NCI-H460 (cell line): Measurements from ENCODE around the genes BRD8 and PAIP2.

DNA sequence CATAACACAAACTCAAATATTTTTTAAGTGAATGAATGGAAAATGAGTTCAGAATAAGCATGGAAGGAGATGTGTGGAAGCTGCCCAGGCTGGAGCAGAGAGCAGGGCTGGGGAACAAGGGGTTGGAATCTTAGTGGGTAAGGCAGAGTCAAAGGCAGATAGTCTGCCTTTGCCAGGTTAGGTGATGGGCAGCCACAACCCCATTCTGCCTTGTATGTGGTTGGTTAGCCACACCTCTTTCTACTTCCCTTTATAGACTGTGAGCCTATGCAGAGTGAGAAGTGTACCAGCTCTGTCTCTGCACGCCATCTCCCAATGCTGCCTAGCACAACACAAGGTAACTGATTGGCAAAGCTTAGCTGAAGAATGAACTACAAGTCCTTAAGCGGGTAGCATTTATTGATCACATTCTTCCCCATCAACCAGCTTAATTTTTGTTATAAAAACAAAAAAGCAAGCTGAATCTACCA is 69.7 kb downstream of the KLHL3 start:
RAMPAGE:
- cytosol, long total RNA = no peak
- long total RNA = no peak
- nucleus, long total RNA = no peak

DNA sequence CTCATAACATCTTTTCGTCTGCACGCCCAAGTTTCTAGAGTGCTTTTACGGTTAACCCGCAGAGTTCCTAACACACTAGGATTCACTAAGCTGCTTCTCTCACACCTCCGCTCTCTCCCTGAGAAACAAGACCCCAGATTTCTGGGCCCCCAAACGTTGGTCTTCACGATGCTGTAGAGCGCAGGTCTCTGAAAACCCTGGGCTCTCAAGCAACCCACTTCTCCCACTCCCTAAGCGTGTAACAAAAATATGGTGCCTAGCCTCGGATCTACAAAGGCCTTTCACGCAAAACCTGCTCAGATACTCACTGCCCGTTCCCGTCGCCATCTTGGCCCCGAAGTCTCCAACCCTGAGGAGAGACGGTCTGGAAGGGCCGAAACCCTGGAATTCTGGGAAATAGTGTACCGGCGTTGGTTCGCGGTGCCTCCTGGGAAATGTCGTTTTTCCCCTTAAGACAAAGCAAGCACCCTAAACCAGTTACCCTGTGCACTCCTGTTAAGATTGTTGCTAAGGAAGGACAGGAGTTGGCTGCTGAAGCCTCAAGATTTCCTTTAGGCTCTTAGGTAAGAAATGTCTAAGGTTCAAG is at the start of gene BRD8:
TSS of gene BRD8 (minus strand) at position 343 of the 586 bp plus-strand sequence.
RAMPAGE:
- cytosol, long total RNA = start-site peak on the minus strand centred at position 355 of the sequence, 41 bp wide, 1,711 and 671 reads in 2 replicates
- long total RNA = start-site peak on the minus strand centred at position 351 of the sequence, 21 bp wide, 633 and 912 reads in 2 replicates
- nucleus, long total RNA = start-site peak on the minus strand centred at position 340 of the sequence, 11 bp wide, 2,831 and 1,671 reads in 2 replicates

DNA sequence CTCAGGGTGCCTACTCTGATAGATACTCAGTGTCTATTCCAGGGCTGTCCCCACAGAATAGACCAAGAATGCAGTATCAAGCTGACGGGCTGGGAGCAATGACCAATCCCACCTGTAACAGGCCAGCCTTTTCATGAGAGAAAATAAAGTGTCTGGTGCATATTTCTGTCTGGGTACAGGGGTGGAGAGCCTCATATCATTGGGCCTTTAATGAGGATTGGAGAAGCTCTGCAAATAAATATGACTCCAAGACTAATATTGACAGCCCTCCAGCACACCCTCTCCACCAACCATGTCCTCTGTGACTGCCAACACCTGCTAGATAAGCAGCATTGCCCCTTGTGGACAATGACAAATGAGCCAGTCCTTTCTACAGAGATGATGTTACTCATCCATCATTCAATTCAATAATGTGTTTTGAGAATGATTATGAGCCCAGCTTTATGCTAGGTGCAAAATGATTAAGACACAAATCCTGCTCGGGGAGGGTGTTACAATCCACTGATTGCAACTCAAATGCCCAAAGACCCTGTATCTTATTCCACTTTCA is 2.0 kb upstream of the GFRA3 start:
RAMPAGE:
- cytosol, long total RNA = no peak
- long total RNA = no peak
- nucleus, long total RNA = no peak

RAMPAGE:
- cytosol, long total RNA = no peak
- long total RNA = no peak
- nucleus, long total RNA = no peak
Measured at GRCh38 chr5:138369577-138370247, 17.2 kb downstream of the KDM3B start.

DNA sequence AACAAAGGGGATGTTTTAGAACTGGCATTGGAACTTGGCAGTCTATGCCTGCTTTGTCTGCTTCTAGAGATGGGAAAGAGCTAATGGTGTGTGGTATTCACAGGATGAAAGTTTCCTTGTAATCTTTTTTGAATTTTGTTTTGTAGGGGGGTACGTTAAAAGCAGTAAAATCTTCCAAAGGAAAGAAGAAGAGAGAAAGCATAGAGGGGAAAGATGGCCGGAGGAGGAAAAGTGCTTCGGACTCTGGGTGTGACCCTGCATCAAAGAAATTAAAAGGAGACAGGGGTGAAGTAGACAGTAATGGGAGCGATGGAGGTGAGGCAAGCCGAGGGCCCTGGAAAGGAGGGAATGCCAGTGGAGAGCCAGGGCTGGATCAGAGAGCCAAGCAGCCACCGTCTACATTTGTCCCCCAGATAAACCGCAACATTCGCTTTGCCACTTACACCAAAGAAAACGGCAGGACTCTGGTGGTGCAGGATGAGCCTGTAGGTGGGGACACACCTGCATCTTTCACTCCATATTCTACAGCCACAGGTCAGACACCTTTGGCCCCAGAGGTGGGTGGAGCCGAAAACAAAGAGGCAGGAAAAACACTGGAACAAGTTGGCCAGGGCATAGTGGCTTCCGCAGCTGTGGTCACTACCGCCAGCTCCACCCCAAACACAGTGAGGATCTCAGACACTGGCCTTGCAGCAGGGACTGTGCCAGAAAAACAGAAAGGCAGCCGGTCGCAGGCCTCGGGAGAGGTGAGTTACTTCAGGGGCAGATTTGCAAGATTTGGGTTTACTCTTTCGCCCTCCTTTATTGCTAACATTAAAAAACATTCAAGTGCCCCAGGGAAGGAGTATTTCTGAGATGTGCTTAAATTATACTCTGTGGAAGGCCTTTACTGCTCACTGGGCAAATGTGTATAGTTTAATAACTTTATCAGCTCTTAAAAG is 33.7 kb downstream of the KDM3B start:
RAMPAGE:
- cytosol, long total RNA = no peak
- long total RNA = no peak
- nucleus, long total RNA = no peak

RAMPAGE:
- cytosol, long total RNA = no peak
- long total RNA = no peak
- nucleus, long total RNA = no peak
Measured at GRCh38 chr5:138436176-138437120, 2.4 kb upstream of the REEP2 start.

DNA sequence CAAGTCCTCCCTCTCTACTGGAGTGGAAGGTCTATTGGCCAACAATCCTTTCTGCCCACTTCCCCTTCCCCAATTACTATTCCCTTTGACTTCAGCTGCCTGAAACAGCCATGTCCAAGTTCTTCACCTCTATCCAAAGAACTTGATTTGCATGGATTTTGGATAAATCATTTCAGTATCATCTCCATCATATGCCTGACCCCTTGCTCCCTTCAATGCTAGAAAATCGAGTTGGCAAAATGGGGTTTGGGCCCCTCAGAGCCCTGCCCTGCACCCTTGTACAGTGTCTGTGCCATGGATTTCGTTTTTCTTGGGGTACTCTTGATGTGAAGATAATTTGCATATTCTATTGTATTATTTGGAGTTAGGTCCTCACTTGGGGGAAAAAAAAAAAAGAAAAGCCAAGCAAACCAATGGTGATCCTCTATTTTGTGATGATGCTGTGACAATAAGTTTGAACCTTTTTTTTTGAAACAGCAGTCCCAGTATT is 3.0 kb downstream of the EGR1 start:
RAMPAGE:
- cytosol, long total RNA = no peak
- long total RNA = no peak
- nucleus, long total RNA = no peak

RAMPAGE:
- cytosol, long total RNA = no peak
- long total RNA = no peak
- nucleus, long total RNA = no peak
Measured at GRCh38 chr5:138517207-138517857, 25.7 kb downstream of the ETF1 start.

RAMPAGE:
- cytosol, long total RNA = no peak
- long total RNA = no peak
- nucleus, long total RNA = no peak
Measured at GRCh38 chr5:138536245-138536572, 6.8 kb downstream of the ETF1 start.

RAMPAGE:
- cytosol, long total RNA = no peak
- long total RNA = no peak
- nucleus, long total RNA = no peak
Measured at GRCh38 chr5:138564251-138565142, 10.7 kb downstream of the HSPA9 start.

RAMPAGE:
- cytosol, long total RNA = no peak
- long total RNA = no peak
- nucleus, long total RNA = no peak
Measured at GRCh38 chr5:138611254-138611995, 36.2 kb upstream of the HSPA9 start.

GRCh38 chr5:138668350-138668963 is 84.8 kb upstream of the CTNNA1 start:
RAMPAGE:
- cytosol, long total RNA = no peak
- long total RNA = no peak
- nucleus, long total RNA = no peak

DNA sequence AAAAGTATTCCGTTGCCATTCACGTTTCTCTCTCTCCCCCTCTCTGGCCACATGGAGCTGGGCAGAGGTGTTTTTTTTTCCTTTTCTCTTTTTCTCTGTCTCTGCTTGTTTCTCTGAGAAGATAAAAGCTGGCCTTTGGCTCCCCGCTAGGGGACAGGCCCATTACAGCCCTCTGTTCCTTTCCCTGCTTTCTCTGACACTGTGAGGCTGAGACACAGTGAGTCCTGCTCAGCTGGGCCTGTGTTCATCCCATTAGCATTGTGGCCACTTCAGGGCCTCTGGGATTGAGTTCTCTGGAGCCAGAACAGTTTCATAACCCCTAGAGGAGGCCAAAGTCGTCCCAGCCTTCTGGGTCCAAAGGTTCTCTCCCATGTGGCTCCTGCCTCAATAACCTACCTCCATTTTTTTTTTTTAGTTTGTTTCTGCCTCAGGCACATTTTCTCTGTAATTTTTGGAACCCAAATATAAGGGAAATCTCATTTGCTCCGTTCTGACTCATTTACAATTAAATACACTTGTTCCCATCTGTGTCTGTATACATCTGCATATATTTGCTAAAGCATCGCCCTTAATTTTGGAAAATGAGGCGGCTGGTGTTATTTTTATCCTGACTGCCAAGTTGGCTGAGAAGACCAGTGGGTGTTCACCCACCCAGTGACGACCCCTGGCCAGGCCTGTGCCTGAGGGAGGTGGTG is 27.4 kb upstream of the CTNNA1 start:
RAMPAGE:
- cytosol, long total RNA = no peak
- long total RNA = no peak
- nucleus, long total RNA = no peak

DNA sequence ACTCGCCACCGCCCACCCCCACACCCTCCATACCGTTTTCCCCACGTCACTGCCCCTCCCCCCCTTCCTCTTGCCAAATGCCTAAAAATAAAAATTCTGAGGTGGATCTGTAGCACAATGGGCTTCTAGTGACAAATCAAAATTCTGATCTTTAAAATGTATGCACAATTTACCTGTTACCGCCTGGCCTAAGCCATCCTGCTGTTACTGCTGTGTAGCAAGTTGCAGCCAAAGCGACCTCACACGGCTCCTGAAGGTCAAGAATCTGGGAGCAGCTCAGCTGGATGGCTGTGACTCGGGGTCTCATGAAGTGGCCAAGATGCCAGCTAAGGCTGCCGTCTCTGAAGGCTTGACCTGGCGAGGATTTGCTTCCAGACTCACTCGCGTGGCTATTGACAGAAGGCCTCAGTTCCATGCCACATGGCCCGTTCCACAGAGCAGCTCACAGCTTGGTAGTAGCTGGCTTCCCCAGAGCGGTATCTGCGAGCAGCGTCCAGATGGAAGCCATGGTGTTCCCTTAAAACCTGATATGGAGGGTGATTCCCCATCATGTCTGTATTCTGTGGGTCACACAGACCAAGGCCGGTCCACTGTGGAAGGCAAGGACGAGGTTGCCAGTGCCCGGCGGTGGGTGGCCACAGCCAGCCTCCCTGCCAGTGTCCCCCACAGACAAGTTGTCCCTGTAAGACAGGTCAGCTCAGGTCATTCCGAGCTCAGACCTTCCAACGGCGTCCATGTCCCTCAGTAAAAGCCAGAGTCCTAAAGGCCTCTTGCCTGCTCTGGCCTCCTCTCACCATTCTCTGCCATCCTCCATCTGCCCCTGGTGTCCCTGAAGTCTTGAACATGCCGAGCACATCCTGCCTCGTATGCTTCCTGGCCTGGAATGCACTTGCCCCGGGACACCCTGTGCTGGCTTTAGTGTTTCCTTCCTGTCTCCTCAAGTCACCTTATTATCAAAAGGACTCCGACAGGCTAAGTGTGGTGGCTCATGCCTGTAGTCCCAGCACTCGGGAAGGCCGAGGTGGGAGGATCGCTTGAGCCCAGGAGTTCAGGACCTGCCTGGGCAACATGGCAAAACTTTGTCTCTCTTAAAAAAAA is 61.1 kb upstream of the LRRTM2 start:
RAMPAGE:
- cytosol, long total RNA = no peak
- long total RNA = no peak
- nucleus, long total RNA = no peak

GRCh38 chr5:139111338-139111874 is 86.8 kb downstream of the SIL1 start:
RAMPAGE:
- cytosol, long total RNA = no peak
- long total RNA = no peak
- nucleus, long total RNA = no peak

GRCh38 chr5:139262520-139263214 is 30.9 kb upstream of the MATR3 start:
RAMPAGE:
- cytosol, long total RNA = no peak
- long total RNA = no peak
- nucleus, long total RNA = no peak

GRCh38 chr5:139315401-139316288 is 22.1 kb downstream of the MATR3 start:
RAMPAGE:
- cytosol, long total RNA = no peak
- long total RNA = no peak
- nucleus, long total RNA = no peak

DNA sequence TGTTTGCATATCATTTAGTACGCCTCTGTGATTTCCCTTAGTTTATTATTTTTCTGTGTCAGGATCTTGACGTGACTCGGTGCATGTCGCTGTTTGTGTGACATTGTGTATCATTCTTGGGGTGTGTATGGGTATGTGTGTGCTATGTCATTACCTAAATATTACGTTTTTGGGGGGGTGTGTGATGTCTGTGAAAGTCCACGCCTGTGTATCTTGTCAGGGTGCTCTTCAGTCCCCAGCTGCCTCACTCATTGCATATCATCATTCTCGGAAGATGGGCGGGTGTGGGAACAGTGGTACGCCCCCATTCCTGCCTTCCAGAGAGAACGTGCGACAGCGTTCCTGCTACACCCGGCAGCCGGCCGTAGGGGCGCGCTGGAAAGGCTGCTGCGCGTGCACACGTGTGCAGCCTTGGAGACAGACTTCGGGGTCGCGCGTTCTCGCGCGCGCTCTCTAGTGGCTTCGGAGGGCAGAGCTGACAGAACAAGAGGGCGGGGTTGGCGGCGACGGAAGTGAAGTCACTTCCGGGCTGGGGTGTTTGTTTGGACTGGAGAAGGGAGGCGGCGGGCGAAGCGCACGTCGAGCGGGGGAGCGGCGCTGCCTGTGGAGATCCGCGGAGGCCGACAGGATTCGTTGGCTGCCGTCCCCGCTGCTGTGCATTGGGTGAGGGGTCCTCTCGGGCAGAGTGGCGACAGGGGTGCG is at the start of gene PAIP2:
TSS of gene PAIP2 (plus strand) at position 537 of the 702 bp plus-strand sequence.
RAMPAGE:
- cytosol, long total RNA = start-site peak on the plus strand centred at position 569 of the sequence, 75 bp wide, 3,753 and 3,300 reads in 2 replicates
- long total RNA = start-site peak on the plus strand centred at position 574 of the sequence, 72 bp wide, 2,753 and 6,878 reads in 2 replicates
- nucleus, long total RNA = start-site peak on the plus strand centred at position 567 of the sequence, 52 bp wide, 3,153 and 1,338 reads in 2 replicates

RAMPAGE:
- cytosol, long total RNA = no peak
- long total RNA = no peak
- nucleus, long total RNA = no peak
Measured at GRCh38 chr5:139357222-139357860, 15.7 kb downstream of the PAIP2 start.

DNA sequence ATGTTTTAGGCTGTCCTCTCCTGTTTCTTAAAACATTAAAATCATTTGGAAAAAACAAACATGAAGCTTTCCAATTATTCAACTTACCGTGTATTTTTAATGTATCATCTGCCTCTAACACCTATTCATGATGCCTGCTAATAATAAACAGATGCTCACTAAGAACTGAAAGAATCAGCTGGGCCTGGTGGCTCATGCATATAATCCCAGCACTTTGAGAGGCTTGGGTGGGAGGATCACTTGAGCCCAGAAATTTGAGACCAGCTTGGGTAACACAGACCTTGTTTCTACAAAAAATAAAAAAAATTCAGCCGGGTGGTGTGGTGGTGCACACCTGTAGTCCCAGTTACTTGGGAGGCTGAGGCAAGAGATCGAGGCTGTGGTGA is 19.8 kb downstream of the SLC23A1 start:
RAMPAGE:
- cytosol, long total RNA = no peak
- long total RNA = no peak
- nucleus, long total RNA = no peak